Foreskin keratinocyte (primary cell): ENCODE measurements around a stretch of chr12.

- RAMPAGE, total RNA, result no peak
These were observed 706.9 kb downstream of the MED13L start for GRCh38 chr12:115570616-115570952.

DNA sequence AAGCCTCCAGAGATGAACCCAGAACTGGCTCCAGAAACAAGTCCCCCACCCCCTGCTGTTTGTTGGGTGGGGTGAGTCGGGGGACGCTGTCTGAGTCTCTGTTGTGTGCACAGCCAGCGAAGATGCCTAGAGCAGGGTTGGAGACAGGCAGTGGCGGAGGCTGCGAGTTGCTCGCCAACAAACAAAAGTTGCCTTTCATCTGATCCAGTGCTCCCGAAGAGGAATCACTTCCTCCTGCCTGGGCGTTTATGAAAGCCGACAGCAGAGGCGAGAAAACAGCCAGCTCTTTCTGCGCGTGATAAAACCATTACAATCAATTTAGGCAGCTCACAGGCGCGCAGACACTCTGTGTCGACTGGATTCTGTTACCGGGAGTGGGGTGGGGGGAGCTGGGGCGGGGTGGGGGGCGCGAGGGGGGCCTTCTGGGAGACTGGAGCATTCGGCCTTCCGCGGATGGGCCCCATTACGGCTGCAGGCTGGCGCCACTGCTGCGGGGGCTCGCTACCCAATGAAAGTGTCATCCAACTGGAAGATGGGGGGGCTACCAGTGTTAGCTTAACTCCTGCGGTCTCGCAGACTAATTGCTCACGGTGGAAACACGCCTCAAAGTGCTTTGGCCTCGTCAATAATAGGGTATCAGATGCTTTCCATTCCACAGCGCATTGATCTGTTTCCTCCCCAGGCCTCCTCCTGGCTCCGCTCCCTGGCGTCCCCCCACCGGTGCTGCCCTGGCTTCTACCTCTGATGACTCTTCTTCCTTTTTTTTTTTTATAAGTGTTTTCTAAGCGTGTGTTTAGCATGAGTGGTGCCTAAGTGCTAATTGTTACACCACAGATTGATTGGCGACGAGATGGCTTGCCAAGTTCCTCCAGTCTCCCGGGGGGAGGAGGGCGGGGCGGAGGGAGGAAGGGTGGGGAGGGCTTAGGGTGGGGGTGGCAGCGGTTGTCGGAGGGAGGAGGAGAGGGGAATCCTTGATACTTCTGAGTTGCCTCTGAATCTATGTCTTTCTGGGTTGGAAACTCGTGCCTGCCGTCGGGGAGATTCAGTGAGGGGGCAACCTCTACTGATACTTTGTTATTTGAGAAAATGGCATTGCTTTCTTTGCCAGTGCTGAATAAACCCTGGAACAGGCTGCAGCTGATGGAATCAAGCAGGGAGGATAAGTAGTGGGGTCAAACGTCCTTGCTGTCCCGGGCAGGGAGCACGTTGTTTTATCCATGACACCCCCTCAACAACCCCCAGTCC lies 678.2 kb downstream of the MED13L start:
- RAMPAGE, total RNA, result no peak

- RAMPAGE, total RNA, result no peak
These were observed 486.1 kb downstream of the MED13L start for GRCh38 chr12:115791329-115791900.

DNA sequence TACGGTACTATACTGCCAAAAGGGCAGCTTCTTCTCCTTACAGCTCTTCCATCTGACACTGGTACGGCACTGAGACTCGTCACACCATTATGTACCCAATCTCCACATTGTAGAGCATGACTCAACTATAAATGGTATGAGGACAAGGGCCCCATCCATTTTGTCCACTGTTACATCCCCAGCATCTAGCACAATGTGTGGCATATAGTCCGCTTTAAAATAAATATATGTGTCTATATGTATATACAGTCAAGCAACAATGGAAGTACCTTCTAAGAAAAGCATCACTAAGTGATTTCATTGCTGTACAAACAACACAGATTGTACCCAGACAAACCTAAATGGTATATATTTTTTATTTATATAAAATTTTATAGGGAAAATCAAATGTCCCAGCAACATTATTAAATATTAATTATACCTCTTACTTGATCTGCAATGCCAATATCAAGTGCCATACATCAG lies 212.8 kb downstream of the MED13L start:
- RAMPAGE, total RNA, result no peak

DNA sequence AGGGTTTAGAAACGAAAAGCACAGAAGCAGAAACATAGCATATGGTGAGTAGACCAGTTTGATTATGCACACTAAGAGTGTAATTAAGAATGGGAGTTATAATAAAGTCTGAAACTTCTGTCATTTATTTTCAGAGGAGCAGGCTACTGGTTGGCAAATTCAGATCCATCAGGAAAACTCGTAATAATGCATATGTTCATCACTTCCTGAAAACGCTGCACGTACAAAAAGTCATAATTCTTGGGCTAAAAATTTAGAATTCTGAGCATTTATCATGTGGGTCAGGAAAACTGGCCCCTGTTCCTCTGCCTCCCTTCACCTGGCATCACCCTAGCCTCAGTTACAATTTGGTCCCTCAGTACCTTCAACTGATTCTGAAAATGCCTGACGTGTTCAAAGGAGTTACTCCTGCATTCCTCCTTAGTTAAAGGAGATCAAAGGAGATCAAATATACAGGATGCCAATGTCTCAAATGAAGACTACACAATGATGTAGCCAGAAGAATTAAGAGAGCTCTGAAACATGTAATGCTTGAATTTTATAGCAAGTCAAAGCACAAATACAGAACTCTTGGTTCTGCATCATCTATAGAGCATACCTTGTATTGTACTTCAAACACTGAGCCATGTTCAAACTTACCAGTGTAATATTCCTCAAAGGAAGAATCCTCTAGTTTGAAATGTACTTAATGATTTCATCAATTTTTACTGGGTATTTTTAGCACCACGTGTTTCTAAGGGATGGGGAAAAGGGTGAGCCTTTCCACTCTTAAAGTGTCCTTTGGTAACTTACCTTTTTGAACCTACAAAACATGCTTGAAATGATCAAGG lies 193.8 kb downstream of the MED13L start:
- RAMPAGE, total RNA, result no peak

DNA sequence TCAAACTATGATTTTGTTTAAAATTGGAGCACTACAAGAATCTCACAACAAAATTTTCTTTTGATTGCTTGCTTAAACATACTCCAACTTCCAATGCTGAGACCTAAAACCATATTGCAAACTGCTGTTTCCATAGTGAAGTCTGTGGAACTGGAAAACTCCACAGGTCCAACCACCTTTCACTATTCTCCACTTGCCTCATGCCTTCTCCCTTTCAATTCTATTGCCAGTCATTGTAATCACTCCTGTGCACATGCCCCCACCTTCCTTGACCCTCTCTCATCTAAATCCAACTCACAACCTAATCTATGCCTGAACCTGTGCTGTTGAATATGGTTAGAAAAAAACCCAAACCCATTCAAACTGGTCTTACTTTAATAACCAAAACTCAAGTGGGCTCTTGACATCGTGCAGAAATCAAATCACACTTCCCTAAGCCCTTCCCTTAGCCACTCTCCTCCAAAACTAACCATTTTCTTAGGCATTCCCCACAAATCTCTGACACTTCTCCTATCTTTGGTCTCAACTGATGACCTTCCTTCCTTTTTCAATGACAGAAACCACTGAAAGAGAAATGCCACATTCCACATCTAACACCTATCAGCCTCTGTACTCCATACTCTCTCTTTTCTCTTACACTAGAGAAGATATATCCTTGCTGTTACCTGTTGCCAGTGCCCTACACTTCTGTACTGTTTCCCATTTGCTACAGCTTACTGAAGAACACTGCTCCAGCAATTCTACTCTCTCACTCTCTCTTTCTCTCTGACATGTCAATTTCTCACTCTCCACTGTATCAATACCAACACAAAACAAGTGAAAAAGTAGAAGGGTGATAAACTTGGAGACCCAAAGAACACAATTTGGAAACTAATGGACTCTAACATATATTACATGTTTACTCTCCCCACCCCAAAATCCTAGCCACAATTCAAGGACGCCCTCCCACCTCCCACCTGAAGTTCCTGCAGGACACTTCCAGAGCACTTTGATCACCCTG lies 95.3 kb downstream of the MED13L start:
- RAMPAGE, total RNA, result no peak

DNA sequence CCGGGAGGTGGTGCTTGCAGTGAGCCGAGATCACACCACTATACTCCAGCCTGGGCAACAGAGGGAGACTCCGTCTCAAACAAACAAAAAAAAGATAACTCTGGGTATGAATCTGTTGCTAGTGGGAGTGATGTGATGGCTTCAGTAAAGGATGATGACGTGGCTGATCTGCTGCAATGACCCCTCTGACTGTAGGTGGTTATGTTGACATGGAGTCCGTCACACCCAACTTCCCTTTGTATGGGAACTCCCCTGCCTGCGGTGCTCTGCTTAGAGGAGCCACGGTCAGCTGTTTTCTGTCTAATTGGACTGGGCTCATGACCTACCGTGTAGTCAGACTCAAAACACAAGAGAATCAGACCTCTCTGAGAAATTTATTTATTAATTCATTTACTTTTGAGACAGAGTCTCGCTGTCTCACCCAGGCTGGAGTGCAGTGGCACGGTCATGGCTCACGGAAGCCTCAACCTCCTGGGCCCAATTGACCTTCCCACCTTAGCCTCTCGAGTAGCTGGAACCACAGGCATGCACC lies 59.2 kb upstream of the MED13L start:
- RAMPAGE, total RNA, result no peak

DNA sequence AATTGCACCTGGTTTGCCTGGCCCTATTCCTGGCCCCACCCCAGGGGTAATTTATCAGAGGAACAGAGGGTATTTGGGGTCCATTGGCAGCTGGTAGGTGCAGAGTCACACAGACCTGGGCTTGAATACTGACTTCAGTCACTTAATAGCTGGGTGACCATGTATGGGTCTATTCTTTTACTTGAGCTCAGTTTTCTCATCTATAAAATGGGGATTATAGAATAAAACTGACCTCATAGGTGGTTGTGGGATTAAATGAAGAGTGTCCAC lies 107.4 kb upstream of the MED13L start:
- RAMPAGE, total RNA, result no peak

GRCh38 chr12:116434684-116435206 lies 124.4 kb upstream of the MAP1LC3B2 start:
- RAMPAGE, total RNA, result no peak

DNA sequence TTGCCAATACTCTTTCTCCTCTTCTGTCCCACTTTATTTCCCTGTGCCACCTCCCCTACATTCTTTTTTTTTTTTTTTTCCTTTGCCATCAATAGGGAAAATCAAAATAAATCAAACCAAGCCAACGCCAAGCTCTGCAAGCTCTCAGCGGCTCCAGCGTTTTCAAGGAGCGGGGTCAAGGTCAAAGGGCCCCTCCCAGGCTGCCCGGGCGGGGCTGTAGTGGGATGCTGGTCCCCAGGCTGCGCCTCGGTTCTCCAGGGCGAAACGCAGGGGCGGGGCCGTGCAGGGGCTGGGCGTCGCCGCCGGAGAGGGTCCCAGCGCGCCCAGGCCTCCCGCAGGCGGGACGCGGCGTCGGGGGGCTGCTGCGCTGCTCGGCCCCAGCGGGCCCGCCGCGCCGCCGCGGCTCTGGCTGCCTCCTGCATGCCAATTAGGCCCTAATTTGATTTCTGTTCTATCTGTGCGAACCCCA lies 51.0 kb upstream of the MAP1LC3B2 start:
- RAMPAGE, total RNA, result no peak

DNA sequence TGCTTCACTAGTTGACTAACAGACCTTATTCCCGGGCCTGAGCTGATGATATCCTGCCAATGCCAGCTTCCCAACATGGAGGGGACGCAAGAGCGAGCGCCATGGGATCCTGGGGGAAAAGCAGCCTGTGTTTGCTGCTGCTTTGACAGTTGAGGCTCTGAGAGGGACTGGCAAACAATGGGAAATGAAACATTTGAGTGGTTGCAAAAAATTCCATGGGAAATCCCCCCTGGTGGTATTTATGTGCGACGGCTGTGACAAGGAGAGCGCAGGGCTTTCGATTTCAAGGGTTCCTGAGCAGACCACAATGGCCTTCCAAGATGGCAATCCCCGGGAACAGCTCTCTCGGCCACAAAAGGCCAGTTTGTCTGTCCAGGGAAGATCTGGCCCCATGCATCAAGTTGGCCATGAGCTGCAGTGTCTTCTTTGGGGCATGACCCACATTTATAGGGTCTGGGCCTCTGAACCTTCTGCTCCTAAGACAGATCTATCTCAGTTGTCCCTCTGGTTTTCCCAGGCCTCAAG lies 21.8 kb upstream of the MAP1LC3B2 start:
- RAMPAGE, total RNA, result no peak

GRCh38 chr12:116551693-116552186 lies 7.4 kb upstream of the MAP1LC3B2 start:
- RAMPAGE, total RNA, result no peak

- RAMPAGE, total RNA, result no peak
These were observed 44.9 kb downstream of the MAP1LC3B2 start for GRCh38 chr12:116604080-116604476.

DNA sequence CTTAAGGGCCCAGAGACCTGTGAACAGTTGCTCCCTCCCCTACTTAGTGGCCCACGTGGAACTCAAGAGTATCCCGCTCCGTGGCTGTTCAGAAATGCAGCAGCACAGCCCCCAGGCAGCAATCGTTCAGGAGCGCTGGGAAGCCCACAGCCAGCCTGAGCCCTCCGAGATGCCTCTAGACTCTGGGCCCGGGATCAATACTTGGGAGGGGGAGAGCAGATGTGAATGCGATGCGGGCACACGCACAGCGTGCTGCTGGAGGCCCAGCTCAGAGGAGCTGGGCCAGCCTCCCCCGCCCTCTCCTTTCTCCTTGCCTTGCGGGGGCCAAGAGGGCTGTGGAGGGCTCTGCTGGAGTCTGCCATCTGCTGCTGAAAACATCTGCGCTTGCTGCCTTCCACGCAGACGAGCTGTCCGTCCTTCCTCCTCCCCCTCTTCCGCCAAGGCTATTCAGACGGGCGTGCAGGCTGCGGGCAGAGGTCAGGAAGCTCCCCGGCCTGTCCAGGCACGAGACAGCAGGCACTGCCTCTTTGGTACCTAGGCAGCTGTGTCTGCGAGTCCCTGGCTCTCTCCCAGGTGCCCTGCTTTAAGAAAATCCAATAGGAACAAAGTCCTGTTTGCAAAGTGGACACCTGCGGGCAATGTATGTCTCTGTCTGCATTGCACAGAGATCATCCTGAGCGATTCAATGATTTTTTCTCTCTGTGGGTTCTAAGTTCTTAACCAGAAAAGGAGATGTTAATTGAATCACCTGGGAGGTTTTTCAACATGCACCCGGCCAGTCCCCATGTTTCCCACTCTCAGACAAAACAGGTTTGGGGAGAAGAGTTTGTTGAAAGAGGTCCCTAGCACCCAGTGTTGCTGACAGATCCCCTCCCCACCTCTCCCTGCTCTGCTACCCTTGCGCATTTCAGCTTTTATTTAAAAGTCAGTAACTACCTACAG lies 75.1 kb downstream of the SPRING1 start:
- RAMPAGE, total RNA, result no peak

DNA sequence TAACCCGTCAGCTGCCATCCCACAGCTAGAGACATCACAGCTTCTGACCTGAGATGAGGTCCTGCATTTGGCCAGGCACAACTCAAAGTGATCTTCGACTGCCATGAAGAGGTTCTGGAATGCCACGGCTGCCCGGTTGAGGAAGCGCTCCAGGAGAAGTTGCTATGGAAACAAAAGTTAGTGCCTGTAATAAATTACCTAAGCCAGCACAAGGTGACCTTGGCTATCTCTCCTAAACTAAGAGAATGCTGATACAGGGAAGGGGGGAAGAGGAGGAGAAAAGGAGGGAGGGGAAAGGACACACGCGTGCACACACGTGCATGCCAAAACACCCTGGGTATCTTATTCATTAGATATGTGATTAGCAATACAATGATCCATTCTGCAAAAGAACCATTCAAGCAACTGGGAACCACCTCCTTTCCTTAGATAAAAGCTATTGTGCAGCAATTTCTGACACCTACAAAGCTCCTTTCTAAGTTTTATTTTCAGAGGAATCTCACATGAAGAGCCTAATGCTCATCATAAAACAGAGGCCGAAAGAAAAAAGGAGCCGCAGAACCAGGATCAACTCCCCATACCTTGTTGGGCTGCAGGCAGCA lies 18.1 kb downstream of the SPRING1 start:
- RAMPAGE, total RNA, result no peak

- RAMPAGE, total RNA, result no peak
These were observed 62.1 kb downstream of the HRK start for GRCh38 chr12:116818835-116819830.

DNA sequence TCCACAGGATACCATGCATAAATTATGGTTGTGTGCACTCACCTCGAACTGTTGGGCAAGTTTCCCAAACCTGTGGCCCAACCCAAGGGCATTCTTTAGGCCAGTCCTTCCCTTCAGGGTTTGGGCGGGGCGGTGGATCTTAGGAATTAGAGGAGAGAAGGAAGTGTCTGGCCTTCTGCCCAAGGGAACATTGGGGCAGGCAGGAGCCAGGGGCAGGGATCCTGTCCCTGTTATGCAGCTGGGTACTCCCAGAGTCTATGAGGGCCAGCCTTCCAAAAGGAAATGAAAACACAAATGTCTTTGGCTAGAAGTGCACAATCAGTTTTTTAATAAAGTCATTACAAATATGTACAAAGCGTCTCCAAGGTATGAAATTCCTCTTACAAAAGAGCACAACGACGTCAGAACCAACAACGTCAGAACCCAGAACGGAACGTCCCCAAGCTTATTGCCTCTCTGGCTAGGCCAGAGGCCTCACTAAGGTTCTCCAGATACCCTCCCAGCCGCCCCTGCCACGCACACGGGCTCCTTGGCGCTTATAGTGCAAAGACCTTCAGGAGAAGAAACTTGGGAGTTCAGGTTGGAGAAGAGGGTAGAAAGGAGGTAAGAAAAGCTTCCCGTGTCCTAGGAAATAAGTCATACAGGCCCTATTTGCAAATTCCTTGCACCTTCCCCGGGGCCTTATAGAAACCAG lies 25.3 kb downstream of the HRK start:
- RAMPAGE, total RNA, result no peak

DNA sequence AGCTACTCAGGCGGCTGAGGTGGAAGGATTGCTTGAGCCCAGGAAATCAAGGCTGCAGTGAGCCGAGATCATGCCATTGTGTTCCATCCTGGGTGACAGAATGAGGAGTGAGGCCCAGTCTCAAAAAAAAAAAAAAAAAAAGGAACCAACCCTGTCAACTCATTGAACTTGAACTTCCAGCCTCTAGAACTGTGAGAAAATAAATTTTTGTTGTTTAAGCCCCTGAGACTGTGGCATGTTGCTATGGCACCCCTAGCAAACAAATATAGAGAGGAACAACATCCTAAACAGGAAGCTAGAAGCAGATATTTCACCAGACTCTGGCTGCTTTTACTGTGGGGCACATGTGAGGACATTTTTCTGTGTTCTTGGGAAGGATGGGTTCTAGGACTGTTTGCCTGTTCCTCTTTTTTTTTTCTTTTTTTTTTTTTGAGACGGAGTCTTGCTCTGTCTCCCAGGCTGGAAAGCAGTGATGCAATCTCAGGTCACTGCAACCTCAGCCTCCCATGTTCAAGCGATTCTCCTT lies 4.1 kb upstream of the HRK start:
- RAMPAGE, total RNA, result no peak

GRCh38 chr12:117028473-117029211 lies 70.6 kb downstream of the TESC start:
- RAMPAGE, total RNA, result no peak

- RAMPAGE, total RNA, result no peak
These were observed 31.4 kb downstream of the FBXO21 start for GRCh38 chr12:117158809-117159246.